ENCODE results near the genes METTL15, ARL14EP and DNAJC24.

DNA sequence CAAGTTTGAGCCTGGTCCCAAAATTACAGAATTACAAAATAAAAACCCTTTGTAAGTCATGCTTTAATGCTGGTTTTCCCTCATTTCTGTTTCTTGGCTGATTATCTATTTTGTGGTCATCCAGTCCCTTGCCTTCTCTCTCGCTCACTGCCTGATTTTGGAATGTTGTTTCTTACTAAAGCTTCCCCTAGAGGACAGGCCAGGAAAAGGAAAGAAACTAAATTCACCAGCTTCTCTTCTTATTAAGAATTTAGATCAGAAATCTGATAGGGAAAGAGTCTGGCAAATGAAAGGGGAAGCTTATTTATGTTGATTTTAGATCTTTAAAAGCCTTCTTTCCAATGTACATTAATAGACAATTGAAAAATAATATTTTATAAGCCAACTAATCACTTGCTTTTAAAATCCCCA, 16.6 kb upstream of the BDNF start:
- PRO-cap: no peak

DNA sequence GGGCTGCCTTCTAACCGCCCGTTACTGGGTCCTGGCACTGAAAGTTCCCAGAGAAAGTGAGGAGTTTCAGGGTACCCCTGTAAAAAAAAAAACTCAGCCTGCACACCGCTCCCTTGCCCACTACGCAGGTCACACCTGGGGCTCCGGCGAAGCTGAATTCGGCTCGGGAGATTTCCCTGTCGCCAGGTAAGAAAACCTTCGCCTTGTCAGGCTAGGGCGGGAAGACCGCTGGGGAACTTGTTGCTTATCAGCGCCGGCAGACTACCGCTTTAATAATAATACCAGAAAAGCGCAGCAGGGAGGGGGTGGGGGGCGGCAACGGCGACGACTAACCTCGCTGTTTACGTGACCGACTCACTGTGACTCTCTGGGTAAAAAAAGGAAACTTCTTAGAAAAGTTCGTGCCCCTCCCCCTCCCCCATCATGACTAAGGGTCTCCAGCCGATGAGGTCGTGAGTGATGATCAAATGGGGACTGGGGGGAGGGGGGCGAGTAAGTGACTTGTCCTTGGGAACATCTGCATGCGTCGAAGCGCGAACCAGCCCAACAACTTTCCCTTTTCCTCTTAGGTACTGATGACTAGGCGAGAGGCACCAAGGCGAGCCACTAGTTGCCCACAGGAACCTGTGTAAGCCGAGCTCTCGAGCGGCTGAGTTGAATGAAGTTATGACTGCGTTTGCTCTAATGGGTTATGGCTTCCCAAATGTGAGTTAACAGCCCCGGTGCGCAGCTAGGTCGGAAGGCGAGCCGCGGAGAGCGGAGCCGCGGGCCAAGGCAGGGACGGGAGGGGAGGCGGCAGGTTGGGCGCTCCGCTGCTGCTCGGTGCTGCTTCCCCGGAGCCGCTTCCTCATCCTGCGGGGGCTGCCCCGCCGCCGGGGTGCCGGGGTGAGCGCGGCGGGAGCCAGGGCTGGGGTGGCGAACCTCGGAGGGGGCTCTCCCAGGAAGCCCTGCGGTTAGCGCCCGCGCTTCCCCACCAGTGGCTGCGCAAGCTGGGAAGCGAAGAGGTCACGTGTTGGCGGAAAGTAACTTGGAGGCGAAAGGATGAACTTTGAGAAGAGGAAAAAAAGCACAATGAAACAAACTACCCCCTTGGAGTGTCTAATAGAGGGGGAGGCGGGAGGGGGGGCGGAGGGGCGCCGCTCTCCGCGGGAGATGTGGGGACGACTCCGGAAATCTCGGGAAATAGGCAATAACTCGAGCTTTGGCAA, 21.9 kb upstream of the BDNF start:
- PRO-cap: no peak

GRCh38 chr11:28108007-28108623, at the start of gene METTL15:
Gene METTL15 (plus strand): TSS chr11:28108388.
- PRO-cap: unidirectional peak, plus-strand start at chr11:28108358

DNA sequence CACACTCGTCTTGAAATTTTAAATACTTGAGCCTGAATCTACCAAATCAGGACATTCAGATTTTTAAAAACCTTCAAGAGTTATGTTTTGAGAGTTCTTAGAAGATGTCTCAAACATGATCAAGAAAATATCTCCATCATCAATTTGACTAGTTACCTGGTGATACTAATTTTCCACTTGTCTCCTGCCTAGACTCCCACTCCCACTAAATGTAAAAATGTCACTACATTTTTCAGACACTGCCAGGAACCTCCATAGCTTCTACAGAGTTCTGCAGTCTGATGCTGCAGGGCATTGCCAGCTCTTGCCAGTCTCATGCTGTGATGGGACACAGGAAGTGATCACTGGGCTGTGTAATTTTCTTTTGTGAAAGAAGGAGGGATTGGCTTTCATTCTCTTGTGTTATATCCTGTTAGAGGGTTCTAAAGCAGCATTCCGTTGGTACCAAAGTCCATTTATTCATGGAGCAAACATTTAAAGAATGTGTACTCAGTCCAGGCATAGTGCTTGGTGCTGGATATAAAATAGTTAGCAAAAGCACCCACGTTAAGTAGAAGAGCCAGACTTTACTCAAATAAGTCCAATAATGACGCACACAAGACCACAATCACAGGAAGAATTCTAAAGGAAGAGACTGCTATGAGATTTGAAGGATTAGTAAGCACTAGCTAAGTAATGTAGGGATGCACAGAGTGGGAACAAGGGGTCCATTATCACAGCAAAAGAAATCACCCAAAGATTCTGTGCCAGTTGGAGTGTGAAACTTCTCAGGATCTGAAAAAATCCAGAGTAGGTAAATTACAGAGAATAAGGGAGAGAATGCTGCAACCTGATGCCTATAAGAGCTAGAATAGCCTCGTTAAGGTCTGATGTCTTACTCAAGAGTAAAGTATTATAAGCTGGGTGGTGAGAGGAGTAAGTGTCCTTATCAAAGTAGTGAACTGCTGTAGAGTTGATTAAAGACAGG, 728.1 kb downstream of the METTL15 start:
- PRO-cap: no peak

DNA sequence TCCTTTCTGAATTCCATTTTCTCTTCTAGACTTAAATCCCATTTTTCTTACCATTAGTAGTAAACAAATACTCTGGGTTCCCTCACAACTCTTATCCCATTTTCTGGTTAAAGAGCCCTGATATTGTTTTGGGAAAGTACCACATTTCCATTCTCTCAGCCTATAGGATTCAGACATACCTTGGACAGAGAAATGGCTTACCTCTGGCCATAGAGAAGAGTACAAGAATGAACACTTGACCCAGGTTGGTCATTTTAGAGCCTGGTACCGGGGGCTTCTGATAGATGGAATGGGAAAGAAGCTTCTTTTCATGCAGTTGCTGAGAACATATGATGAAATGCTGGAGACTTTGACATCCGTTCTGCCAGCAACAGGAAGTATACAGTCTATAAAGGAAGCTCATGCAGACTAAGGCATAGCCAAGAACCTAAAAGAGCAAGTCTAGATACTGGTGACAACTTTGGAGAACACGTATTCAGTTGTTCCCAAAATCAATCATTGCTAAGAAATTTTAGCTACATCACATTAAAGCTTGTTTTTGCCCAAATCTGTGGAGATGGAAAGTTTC, 894.5 kb downstream of the METTL15 start:
- PRO-cap: no peak

DNA sequence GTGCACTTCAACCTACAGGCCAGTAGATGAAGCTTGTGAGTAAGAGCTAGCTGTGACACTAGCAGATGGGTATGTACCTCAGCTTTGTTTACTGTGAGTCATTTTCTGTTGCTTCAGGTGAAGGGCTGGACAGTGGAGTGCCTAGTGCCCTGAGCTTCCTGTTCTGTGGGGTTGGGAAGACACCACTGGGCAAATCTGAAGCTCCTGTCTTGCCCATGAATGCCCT, 755.8 kb downstream of the KCNA4 start:
- PRO-cap: no peak

DNA sequence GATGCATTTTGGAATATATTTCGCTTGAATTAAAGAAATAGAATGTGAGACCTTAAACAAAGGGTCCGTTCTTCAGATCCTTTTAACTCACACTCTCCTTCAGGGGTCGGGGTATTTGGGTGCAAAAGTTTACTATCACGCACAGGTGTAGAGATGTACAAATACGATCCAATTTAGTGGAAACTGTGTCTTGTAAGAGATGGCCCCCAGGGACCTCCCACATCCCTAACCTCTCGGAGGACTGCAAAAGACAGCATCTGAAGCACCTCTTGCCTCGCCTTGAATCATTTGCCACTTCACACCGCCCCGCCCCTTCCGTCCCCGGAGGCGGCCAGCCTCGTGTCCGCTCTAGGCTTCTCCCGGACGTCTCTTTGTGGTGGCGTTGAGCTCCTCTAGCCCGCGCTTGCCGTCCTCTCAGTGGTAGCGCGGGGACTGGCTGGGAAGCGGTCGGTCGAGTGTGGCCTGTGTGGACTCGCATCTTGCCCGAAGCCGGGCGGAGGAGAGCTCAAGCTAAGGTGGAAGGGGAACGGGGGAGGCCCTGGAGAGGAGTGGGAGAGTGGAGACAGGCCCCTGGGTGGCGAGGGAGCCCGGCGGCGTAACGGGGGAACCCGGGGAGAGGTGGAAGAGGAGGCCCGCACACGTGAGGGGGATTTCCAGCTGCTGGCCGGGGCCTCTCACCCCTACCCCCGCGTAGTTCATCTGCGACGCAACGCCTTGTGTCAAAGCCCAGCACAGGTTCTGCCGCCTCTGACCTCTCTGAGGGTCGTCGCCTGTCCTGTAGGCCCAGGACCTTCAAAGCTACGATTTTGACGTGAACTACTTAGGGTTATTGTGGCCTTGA, at the start of gene ARL14EP:
Gene ARL14EP, plus strand, starts transcription at position 417 of the 841 bp plus-strand sequence.
- PRO-cap: bidirectional peak, plus-strand start at position 417 of the sequence, minus-strand start at position 286 of the sequence

DNA sequence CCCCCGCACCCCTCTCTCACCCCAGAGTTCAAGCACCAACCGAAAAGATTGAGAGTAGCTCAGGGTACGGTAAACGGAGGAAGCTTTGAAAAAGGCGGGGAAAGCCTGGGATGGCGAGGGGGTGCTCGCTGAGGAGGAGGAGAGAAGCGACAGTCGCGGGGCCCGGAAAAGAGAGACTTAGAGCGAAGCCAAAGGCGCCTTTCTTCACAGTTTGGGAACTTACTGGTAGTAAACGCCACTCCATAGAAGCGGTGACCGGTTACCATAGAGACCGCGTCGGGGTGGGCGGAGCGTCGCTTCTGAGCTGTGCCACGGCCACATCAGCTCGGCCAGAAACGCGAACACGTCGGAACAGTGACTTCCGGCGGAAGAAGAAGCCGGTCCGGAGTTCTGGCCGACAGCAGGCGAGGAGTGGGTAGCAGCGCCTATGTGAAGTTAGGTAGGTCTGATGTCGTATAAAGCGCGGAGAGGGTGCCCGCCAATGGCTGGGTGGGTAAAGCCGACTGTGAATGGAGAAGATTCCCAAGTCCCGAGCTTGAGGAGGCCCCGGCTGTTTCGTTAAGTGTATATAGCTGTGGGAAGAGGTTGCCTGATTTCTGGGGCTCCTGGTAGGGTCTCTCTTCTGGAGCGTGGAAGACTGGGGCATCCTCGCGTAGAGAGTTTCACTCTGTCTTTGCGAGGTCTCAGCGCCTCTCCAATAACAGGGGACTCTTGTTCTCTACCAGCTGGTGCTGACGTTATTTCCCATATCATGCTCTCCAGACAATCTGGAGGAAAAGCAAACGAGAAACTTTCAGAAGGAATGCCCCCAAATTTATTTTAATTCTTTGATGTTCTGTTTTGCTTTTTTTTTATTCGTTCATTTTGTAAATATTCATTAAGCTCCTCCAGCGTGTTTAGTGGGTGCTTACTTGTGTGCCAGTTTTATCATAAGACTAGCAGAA, at the start of gene DNAJC24:
Gene DNAJC24, plus strand, starts transcription at position 387 of the 944 bp plus-strand sequence.
- PRO-cap: unidirectional peak, plus-strand start at position 374 of the sequence

DNA sequence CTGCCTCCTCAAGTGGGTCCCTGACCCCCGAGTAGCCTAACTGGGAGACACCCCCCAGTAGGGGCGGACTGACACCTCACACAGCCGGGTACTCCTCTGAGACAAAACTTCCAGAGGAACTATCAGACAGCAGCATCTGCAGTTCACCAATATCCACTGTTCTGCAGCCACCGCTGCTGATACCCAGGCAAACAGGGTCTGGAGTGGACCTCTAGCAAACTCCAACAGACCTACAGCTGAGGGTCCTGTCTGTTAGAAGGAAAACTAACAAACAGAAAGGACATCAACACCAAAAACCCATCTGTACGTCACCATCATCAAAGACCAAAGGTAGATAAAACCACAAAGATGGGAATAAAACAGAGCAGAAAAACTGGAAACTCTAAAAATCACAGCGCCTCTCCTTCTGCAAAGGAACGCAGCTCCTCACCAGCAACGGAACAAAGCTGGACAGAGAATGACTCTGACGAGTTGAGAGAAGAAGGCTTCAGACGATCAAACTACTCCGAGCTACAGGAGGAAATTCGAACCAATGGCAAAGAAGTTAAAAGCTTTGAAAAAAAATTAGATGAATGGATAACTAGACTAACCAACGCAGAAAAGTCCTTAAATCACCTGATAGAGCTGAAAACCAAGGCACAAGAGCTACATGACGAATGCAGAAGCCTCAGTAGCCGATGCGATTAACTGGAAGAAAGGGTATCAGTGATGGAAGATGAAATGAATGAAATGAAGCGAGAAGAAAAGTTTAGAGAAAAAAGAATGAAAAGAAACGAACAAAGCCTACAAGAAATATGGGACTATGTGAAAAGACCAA, 69.5 kb downstream of the PAX6 start:
- PRO-cap: no peak

DNA sequence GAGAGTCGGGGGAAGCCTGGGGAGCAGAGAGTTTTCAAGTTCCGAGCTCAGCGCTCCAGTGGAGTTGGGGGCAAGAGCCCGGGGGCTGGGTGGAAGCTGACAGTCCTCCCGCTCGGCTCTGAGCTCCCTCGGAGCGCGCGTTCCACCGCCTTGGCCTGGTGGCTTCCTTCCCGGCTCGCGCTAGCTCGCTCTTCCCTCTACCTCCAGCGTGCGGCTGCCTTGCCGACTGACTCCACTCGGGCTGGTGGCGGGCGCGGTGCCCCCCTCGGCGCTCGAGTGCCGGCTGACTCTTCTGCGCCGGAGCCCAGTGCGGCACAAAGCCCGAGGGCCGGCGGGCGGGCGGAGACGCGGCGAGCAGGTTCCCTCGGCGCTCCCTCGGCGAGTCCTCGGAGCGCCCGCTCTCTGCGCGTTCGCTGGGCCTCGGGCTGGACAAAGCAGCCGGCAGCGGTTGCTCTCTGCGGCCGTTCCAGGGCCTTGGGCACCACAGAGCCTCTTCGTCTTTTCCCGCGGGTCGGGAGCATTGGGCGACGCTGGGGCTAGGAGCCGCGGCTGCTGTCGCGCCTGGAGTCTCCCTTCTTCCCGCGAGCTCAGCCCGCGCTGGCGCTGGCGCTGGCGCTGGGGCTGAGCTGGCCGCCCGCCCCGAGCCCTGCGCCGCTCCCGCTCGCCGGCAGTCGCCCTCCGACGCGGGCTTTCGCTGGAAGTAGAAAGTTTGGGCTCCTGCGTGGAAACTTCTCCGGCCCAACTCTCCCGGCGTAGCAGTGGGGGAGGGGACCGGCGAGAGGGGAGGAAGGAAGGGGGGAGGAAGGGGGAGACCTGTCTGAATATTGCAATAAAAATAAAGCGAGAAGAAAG, 932 bp downstream of the PAX6 start:
- PRO-cap: no peak

DNA sequence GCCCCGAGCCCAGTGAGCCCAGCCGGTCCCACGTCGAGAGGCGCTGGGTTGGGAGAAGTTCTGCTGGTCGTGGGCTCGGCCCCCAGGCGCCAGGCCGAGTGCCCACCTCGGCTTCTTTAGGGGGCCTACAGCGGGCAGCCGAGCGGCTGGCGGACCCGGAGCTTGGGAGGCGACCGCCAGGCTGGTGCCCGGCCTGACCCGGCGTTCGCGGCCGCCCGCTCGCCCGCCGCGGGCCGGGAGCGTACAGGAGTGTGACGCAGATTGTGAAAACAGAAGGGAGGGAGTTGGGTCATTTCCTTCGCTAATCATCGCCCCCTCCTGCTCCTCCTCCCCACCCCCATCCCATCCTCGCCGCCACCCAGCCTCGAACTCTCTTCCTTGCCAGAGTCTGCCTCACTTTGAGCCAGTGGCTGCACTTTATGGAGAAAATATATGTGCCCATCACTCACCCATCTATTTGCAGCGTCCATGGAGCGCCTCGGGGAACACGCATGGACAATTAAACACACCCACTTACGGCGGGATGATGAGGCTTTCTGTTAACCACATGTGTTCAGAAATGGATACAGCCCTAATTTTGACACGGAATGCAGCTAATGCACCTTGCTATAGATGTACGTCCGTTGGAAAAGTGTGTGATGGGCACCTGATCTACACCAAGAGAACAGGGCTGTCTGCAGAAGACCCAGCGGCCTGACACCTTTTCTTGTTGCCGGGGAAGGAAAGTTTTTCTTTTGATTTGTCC, 16.1 kb upstream of the PAX6 start:
- PRO-cap: no peak

GRCh38 chr11:32087918-32088775, 2.7 kb upstream of the RCN1 start:
- PRO-cap: no peak

DNA sequence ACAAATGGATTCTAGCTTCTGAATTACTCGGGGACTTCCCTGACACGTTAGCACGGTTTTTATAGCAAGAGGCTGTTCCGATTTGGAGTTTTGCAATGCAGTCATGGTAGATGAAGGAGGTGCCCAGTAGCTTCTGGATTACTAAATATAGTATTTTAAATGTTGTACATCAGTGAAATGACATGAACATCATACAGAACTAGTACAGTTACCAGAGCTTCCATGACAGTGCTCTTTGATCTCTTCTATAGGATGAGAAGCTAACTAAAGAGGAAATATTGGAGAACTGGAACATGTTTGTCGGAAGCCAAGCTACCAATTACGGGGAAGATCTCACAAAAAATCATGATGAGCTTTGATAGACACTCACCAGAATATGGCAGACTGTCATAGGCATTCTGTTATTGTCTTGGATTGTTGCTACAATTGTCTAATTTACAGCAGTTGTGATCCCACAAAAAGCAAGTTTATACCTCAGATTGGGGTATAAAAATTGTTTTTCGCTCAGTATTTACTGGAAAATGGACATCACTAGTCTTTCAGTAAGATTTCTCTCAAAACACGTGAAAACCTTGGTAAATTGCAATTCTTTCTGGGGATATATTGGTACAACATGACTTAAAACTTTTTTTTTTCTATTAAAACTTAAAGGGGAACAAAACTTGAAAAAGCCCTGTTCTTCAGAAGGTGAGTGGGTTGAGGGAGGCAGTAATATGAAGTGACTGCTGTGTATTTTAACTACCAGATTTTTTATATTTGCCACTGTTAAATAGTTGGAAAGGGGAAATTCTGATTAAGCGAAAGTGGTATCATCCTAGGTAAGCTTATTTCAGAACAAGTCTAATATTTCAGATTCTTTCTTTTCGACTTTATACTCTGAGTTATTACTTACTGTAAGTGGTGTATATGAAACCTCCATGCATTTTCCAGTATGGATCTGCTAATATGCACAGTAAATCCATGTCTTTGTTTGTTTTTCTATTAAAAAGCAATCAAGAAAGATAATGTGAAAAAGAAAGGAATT, 13.6 kb downstream of the RCN1 start:
- PRO-cap: no peak

- PRO-cap: unidirectional peak, plus-strand start at chr11:32333436
Measured at GRCh38 chr11:32332806-32334086, 102.1 kb downstream of the WT1 start.

DNA sequence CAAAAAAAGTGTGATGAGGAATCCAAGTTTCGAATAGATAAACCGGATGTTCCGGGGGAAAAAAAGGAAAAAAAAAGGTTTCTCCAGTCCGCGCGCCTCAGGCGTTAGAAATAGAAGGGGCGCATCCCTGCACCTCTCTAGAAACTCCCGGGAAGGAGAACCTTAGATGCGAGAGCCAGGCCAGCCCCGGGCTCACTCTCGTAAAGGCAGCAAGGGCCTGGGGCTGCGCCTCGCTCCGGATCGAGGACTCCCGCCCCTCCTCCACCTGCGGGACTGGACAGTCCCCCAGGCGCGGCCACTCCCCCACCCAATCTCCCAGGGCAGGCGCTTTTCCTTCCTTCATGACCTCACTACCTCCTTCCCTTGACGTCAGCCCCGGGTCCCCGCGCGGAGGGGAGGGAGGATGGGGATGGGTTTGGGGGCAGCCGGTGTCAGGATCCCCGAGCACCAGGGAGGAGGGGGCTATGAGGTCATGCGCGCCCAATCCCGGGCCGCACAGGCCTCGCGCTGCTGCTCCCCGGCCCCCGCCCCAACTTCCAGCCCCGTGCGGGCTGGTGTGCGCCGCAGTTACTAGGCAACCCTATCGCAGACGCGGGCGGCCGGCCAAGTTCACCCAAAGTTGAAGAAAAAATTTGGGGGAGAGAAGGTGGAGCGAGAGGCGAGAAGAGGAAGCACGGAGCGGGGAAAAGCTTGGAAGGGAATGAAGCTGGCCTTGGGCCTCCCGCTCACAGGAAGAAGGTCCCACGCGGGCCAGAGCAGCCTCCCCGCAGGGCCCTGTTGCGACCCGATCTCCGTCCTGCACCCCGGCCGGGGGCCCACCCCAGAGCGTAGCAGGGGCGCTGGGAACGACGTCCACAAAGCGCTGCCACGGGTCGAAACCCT, 8.5 kb downstream of the WT1 start:
- PRO-cap: no peak

DNA sequence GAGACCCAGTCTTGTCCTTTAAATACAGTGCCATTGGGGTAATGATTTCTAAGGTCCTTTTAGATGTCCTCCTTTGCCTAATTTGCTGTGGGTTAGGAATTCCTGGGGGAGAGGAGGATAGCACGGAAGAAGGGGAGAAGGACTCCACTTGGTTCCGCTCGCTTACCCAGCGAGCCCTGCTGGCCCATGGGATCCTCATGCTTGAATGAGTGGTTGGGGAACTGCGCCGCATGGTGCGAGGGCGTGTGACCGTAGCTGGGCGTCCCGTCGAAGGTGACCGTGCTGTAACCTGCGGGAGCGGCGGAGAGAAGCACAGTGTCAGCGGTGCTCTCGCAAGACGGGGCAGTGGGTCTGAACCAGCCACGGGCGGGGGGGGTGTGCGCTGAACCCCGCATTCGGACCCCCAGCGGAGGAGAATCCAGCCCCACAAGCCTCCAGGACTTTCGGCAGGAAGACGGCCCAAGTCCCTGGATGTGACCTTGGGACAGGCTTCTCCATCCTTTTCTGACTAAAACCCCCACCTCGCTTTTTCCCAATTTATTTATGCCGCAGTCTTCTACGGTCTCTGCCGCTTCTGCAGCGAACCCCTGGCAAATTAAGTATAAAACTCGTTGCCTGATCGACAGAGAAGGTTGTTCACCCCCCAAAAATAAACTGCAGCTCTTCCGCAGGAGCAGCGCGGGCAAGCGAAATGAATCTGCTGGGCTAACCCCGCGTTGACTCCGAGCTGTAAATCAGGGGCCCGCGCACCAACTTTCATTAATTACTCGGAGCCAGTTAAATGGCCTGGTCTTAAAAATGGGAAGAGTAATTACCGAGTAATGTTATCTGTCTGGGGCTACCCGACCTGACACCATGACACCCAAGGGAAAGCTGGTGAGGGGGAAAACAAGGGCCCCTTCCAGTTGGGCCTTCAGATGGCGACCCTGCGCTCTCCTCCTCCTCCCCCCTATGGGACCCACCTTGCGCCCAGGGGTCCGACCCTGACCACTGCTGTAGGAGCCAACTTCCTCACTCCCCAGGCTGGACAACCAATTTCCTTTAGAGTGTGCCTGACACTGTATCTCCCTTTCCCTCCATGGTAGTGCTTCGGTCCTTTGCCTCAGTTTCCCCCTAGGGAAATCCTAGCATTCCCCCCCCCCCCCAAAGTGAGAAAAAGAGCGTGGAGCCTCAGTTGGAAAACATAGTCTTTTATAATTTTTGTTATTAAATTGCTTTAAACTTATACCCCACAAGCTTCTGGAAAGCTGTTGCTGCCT, 6.6 kb downstream of the WT1 start:
- PRO-cap: no peak

GRCh38 chr11:32429590-32429764, 5.9 kb downstream of the WT1 start:
- PRO-cap: no peak

DNA sequence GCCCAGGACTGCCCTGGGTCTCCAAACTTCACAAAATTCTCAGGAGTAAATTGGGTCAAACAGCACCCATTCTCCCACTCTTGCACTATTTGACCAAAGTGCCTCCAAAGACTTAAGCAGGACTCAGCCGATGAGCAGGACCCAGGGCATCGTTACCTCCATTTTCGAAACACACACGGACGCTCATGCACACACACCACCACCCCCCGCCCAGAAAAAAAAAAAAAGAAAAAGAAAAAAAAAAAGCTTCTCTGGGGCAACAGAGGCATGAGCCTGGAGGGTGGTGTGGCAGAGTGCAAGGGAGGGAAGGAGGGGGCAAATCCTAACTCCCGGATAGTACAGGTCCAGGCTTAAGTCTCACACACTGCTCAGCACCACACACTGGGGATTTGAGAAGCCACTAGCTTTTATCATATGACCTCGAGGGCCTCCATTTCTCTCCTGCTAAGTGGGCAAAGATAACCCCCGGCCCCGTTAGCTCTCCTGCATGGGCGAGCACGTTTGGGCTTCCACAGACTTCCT, 5.5 kb downstream of the WT1 start:
- PRO-cap: no peak

DNA sequence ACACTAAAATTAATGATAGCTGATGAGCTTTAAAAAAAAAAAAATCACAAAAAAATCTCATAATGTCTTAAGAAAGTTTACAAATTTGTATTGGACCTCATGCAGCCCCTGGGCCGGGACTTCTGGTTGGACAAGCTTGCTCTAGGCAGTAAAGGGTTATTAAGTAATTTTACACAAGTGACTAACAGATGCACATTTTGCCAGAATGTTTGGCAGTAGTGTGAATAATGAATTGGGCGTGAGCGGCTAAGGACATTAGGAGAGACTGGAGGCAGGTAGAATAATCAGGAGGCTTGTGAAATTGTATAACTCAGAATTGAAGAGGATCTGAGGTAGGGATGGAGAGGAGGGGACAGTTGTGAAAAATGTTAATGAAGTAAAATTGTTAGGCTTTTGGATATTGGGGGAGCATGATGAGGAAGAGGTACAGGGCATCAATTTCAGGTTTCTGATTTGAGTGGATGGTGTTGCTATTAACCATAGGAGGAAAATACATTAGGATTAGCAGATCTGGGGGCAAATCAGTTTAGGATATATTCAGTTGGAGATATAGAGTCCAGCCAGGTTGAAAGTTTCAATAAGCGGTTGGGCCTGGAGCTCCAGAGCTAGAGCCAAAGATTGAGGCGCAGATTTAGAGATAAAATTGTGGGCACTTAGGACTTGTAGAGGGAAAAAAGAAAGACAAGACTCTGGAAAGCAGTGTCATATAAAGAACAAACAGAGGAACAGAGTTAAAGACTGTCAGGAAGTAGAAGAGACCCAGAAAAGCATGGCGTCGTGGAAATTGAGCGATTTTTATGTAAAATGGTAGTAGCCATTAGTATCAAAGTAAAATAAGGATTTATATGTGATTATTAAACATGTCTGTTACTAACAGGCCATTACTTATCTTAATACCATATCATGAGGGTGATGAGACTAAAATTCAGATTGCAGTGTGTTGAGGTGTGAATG, 41.0 kb upstream of the KIAA1549L start:
- PRO-cap: no peak

GRCh38 chr11:33696143-33696810, 4.3 kb downstream of the C11orf91 start:
- PRO-cap: no peak

Data from ureter (tissue), 1 donor.